ENCODE measurements around the genes TMIGD1, EVI2A and RAB11FIP4.

DNA sequence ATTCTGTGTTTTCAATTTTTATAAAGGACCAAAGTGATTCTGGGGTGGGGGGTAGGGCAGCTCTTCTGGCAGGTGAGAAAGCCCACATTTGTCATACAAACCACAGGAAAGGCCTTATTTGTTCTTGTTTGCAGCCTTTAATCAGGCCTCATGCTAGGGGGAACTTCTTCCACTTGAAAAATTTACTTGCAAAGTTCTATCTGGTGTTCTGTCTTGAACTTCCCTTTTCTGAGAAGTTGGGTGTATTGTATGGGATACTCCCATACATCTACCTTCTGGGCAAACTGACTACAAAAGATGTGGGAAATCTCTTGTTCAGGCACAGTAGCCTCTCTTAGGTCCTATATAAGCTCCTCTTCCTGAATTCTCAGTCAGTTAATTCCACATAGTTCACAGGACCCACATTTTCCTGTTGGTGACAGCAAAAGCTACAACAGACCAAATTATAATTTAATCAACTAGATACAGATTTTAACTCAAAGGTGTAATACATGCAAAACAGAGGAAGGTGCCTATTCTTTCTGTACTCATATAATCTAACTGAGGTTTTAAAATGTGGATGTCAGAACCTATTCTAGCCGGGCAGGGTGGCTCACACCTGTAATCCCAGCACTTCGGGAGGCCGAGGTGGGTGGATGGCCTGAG is 101.1 kb upstream of the CORO6 start:
- PRO-cap, result no peak

DNA sequence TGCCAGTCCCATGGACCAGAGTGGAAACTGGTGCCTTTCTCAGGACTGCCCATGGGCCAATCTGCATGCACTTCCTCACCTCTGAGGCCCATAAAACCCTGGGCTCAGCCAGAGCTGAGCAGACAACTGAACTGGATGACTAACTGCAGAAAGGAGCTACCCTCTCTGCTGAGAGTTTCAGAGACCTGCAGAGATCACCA is 24.4 kb downstream of the SSH2 start:
- PRO-cap, result no peak

DNA sequence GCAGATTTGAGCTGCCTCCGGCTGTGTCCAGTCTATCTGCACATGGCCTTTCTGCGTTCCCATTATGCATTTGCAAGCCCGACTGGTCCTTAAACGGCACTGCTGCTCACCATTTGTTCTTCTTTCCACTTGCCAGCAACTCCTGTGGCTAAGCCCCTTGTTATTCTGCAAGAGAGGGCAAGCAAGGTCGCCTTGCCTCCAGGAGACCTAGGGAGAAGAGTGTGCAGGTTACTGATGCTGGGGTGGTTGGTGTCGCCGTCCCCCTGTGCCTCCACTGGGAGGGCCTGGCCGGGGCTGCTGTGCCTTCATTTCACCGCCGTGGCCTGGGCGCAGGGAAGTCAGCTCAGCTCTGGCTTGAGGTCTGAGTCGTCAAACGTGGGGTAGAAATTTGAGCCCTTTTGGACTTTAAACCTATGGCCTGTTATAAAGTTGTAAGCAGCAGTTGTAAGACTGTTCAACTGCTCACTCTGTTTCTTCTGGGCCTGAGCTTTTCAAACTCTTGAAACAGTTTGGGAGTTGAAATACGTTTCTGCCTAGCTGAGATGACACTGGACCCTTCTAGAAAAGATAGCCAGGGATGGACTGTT is 12.7 kb downstream of the SLC6A4 start:
- PRO-cap, result no peak

- PRO-cap, result no peak
These were observed 1.8 kb downstream of the SLC6A4 start for GRCh38 chr17:30233652-30234086.

GRCh38 chr17:30236797-30237337 is 1.4 kb upstream of the SLC6A4 start:
- PRO-cap, result no peak

GRCh38 chr17:30333974-30334173 is at the start of gene TMIGD1:
Gene TMIGD1, minus strand, starts transcription at chr17:30334057.
- PRO-cap, result no peak

DNA sequence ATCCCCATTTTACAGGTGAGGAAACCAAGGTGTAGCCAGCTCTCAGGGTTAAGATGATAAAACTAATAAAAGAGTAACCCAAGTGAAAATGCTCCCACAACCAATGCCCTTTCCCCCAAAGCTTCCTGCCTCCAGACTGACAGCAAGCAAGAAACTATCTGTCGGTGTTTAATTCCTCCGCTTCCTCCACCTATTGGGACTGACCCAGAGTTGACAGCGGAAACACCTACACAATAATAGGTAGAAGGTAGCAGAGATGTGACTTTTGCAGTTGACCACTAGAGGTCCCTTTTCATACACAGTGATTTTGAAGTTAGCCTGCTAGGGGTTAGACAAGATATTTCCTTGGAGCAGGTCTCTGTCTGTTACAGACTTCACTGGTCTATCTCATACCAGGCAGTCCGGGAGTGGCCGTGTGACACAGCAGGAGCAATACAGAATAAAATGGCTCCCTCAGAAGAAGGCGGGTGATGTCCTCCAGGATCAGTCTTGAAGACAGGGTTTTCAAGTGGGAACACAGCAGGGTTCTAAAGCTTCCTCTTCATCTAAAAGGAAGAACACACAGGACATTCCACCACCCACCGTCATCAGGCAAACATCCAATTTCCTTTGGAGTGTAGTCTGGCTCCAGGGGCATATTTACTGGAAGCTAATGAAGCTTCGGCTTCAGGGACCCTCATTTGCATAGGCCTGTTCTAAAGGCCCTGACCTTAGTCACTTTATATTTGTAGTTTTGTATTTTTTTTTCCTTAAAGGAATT is 6.3 kb upstream of the TMIGD1 start:
- PRO-cap, result no peak

- PRO-cap, result no peak
These were observed 6.2 kb downstream of the CPD start for GRCh38 chr17:30384825-30385386.

GRCh38 chr17:30465179-30466035 is 11.8 kb upstream of the GOSR1 start:
- PRO-cap, result no peak

GRCh38 chr17:30576129-30576575 is 98.9 kb downstream of the GOSR1 start:
- PRO-cap, result unidirectional peak, plus-strand start at chr17:30576476

- PRO-cap, result no peak
These were observed 12.2 kb downstream of the ADAP2 start for GRCh38 chr17:30933756-30934478.

DNA sequence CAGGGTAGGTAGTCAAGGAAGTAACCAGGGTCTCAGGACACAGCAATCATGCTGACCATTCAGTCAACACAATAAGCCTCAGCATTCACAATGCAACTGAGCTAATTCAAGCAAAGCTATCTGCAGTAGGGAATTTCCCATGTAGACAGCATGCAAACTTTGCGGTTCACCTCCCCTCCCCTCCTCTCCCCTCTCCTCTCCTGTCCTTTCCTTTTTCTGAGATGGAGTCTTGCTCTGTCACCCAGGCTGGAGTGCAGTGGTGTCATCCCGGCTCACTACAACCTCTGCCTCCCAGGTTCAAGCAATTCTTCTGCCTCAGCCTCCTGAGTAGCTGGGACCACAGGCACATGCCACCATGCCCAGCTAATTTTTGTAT is 9.6 kb upstream of the RNF135 start:
- PRO-cap, result no peak

- PRO-cap, result no peak
These were observed 72.1 kb downstream of the OMG start for GRCh38 chr17:31225004-31225355.

GRCh38 chr17:31321240-31322094 is at the start of gene EVI2A:
Gene EVI2A, minus strand, starts transcription at chr17:31321622.
- PRO-cap, result no peak

DNA sequence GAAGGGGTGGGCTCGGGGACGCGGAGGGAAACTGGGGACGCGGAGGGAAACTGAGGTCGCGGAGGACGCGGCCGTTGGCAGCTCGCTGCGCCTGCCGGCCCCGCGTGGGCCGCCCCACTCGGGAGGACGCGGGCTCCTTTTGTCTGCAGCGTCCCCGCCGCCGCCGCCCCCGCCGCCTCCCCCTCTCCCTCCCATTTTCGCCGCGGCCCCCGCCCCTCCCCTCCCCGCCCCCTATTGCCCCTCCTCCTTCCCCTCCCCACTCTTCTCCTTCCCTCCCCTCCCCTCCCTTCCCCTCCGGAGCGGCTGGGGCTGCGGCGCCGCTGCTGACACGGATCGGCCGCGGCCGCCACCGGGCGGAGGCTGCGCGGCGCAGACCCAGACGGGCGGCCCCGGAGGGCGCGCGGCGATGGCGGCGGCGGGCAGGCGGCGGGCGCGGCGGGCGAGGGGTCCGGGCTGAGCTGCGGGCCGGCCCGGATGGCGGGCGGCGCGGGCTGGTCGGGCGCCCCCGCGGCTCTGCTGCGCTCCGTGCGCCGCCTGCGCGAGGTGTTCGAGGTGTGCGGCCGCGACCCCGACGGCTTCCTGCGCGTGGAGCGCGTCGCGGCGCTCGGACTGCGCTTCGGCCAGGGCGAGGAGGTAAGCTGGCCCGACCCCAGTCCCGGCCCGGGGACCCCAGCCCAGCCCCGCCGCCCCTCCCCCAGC is at the start of gene RAB11FIP4:
TSS of gene RAB11FIP4 (plus strand) at position 297 of the 699 bp plus-strand sequence.
- PRO-cap, result unidirectional peak, plus-strand start at position 297 of the sequence

DNA sequence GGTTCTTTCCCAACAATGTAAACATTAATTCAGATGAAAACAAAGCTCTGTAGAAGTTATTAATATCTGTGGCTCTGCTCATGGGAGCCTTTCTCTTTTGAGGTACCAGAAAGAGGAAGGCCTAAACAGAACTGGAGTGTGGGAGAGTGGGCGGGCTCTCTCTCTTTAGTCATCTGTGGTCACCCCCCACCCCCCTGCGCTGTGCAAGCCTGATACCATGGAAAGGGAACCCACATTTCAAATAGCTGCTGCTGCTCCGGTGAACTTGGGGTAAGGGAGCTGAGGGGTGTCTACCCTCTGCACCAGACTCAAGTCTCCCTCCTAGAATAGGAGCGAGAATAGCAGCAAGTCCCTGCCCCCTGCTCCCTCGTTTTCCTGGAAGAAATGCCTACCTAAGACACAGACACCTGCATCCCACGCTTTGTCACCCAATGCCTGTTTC is 101.8 kb downstream of the RAB11FIP4 start:
- PRO-cap, result no peak

- PRO-cap, result bidirectional peak, plus-strand start at chr17:31549739, minus-strand start at chr17:31549561; bidirectional peak, plus-strand start at chr17:31550070, minus-strand start at chr17:31549917
These were observed 158.2 kb downstream of the RAB11FIP4 start for GRCh38 chr17:31549367-31550347.

- PRO-cap, result no peak
These were observed 7.9 kb upstream of the LRRC37B start for GRCh38 chr17:31999083-31999946.

- PRO-cap, result no peak
These were observed 59.7 kb downstream of the LRRC37B start for GRCh38 chr17:32066960-32067251.

- PRO-cap, result no peak
These were observed 62.6 kb upstream of the RHOT1 start for GRCh38 chr17:32079746-32080101.